Cardiac atrium fibroblast (primary cell): ENCODE data around the gene GPR132.

DNA sequence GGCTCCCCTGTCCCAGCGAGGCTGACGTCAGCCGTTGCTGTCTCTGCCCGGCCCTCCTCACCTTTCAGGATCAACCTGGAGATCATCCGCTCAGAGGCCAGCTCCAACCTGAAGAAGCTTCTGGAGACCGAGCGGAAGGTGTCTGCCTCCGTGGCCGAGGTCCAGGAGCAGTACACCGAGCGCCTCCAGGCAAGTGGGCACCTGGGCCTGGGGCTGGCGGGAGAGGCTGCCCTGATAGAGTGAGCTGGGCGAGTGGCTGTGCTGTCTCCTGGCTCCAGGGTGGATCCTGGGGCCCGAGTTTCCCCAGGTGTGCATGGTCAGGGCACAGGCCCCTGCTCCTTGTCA lies 11.7 kb upstream of the ADSS1 start:
- RAMPAGE, long total RNA = no peak

GRCh38 chr14:104723520-104723868 lies 535 bp upstream of the ADSS1 start:
- RAMPAGE, long total RNA = no peak

DNA sequence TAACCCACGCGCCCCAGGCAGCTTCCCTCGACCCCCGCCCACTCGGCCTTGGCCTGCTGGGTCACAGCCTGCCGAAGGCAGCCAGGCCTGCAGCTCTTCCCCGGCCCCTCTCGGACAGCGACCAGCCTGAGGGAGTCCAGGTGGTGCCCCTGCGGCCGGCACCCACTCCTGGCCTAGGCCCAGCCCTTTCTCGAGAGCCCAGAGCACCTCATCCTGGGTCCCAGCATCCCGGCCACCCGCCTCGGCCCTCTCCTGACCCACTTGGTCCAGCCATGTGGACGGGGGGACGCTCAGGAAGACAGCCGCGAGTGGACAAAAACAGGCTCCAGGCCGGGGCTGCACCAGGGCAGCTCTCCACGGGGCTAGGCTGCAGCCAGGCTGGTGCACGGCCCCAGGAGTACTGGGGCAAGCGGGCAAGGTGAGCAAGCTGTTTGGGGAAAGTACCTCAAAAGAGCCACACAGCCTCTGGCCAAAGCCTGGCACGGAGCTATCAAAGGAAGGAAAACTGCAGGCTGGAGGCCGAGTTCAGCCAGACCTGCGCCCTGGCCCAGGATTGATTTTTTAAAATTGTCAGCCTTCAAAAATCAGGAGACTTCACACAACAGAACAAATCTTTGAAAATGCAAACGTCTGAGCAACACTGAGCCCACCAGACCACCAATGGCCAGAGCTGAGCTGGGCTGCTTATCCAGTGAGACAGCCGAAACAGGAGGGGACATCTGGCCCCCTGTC lies 6.4 kb downstream of the AKT1 start:
- RAMPAGE, long total RNA = no peak

GRCh38 chr14:104793856-104794530 lies 1.6 kb downstream of the AKT1 start:
- RAMPAGE, long total RNA = no peak

- RAMPAGE, long total RNA = no peak
These were observed 7.9 kb upstream of the CEP170B start for GRCh38 chr14:104857021-104857639.

GRCh38 chr14:104861021-104862054 lies 3.7 kb upstream of the CEP170B start:
- RAMPAGE, long total RNA = no peak

DNA sequence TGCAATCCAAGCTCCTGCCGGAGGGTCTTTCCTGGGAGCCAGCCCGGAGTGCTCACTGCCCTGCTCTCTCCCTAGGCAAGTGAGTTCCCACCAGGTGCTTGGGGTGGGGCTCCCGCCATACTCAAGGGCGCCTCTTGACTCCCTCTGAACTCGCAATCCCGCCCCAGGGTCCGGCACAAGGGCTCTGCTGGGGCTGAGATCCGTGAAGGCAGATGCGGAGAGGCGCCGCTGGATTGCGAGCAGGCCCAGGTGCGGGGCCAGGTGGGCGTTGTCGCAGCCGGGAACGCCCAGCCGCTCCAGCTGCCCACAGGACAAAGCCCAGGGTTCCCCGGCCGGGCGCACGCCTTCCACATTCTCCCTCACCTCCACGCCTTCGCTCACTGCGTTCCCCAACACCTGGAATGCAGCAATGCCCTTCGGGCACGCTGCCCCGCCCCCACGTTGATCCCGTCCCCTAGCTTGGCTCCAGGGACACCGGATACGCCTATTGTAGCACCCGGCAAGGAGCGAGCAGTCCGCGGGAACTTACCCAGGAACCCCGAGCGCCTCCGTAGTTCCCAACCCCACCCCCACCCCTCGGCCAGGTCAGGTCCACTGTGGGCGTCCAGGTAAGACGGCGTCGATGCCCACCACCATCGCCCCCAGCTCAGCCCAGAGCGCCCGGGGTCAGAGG lies 905 bp upstream of the CEP170B start:
- RAMPAGE, long total RNA = no peak

DNA sequence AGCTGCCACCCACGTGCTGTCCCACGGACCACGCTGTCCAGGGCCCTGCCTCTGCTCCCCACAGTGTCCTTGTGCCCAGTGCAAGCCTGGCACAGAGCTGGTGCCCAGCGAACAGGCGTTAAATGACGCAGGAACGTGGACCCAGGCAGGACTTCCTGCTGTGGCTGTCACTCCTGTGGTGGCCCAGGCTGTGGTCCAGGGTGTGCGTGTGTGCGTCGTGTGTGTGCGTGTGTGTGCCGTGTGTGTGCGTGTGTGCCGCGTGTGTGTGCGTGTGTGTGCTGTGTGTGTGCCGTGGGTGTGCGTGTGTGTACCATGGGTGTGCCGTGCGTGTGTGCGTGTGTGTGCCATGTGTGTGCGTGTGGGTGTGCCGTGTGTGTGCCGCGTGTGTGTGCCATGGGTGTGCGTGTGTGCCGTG lies 6.8 kb downstream of the CEP170B start:
- RAMPAGE, long total RNA = no peak

GRCh38 chr14:104939531-104940455 lies 15.1 kb downstream of the PLD4 start:
- RAMPAGE, long total RNA = no peak

- RAMPAGE, long total RNA = no peak
These were observed 24.4 kb downstream of the AHNAK2 start for GRCh38 chr14:104953394-104954600.

- RAMPAGE, long total RNA = no peak
These were observed 10.6 kb downstream of the AHNAK2 start for GRCh38 chr14:104967355-104968141.

- RAMPAGE, long total RNA = no peak
These were observed 4.2 kb downstream of the AHNAK2 start for GRCh38 chr14:104974050-104974383.

DNA sequence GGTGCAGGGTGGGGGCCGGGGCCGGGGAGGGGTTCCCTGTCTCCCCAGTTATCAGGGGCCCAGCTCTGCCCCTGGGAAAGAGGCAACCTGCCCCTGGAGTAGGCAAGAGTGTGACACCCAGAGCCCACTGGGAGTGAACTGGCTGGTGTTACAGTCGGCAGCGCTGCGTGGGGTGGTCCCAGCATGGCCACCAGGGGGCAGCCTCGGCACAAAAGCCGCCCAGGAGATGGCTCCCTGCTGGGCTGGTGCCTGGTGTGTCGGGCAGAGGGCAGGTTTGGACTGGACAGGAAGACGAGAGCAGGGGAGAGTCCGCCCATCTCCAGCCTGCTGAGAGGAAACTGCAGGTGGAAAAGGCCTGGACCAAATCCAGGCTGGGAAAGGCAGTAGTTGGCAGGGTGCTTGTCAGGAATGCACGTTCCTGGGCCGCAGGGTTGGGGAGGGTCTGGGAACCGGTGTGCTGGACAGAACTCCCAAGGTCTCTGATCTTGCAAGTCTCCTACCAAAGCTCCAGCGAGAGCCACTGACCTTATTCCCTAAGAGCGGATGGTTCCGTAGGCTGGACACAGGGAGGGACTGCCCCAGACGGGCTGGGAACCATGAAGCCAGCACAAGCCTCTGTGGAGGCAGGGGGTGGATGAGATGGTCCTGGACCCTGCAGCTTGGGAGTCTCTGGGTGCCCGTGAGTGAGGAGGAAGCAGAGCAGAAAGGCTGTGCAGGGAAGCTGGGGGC lies 1.9 kb downstream of the AHNAK2 start:
- RAMPAGE, long total RNA = no peak

GRCh38 chr14:105019782-105020735 lies 824 bp downstream of the CDCA4 start:
- RAMPAGE, long total RNA = no peak

GRCh38 chr14:105059565-105060131 lies 5.6 kb downstream of the GPR132 start:
- RAMPAGE, long total RNA = no peak

DNA sequence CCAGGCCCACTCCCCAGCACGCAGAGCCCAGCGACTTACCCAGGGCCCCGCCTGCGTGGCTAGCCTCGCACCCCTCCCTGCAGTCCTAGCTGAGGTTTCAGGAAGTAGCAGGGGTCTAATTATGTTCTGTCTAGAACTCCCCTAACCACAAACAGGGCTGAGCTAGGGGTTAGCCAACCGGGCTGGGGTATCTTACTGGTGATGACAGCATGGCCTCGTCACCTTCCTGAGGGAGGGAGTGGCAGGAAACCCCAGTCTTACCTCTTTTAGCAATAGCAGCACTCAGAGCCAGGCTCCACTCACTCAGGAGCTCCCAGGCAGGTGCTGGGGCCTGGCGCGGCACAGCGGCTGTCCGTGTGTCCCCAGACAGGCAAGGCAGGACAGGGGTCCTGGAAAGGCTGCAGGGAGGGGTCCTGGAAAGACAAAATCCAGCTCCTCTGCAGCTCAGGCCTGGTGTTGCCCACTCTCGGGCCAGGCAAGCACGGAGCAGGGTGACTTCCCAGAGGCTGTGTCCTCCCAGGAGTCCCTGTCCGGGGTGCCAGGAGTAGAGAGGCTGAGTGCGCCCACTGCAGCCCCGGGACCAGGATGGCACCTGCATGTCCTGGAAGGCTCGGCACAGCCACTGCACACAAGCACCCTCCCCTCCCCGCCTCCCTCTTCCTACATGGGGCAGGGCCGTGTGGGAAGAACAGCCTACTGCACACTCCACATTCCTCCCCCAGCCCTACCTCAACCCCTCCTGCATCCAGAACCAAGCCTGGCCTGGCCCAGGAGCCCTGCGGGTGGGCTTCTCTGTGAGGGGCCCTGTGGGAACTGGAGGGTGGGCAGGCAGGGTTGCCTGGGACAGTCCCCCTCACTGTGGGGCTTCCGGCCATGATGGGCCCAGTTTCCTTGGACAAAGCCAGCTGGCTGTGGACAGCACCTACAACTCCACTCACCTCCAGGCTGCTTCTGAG lies at the start of gene GPR132:
Gene GPR132, minus strand, starts transcription at position 91 of the 956 bp plus-strand sequence.
- RAMPAGE, long total RNA = no peak

- RAMPAGE, long total RNA = no peak
These were observed 4.8 kb upstream of the GPR132 start for GRCh38 chr14:105069664-105070727.

DNA sequence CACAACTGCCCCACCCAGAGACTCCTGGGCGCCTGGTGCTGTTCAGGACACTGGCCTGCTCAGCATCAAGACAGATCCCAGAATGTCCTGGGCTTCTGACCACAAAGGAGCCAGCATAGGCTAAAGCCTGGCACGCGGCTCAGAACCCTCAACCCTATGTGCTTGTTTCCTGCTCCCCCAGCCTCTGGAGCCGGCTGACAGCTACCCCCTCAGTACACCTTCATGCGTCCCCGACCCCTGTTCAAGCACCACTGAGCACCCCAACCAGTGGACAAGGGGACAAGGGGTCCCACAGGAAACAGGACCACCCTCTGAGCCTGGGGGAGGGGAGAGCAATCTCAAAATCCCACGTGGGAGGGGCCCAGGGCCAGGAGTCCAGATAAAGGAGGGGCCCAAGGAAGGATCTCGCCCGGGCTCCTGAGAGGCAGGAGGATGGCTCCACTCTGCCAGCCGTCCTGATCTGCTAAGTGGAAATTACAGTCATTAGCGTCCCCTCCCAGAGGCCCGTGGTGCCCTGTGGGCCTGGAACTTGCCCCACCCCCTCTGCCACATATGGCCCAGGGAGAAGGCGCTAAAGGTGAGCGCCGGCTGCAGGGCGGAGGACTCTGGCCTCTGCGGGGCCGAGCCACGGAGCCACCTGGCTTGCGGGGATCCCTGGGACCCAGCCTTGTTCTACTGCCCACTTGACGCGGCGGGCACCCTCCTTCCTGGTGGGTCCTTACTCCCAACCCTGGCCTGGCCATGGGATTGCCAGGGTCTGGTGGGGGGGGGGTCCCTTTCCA lies 27.2 kb upstream of the GPR132 start:
- RAMPAGE, long total RNA = no peak

DNA sequence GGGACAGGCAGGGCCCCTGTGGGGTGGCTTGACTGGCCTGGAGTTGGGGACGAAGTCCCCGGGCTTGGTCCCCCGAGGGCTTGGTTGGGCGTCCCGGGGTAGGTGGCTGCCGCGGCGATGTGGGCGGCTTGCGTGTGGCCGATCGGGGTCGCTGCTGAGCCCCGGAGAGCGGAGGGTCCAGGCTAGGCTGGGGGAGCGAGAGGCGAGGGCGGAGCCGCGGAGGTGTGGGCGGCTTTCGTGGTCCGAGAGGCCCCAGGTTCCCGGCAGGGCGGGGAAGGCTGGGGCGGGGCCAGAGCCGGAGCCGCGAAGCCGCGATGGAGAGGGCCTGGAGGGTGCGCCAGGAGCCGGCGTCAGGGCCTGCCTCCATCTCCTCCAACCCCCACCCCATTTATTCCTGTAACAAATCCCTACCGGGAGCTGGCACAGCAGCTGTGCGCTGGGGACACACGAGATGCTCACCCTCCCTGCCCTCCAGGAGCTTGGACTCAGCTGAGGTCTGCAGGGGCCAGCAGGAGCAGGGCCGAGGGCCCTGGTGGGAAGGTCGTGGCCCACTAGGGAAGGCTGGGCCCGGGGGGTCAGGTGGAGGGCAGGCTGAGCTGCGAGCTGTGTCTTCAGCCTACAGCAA lies 28.6 kb upstream of the GPR132 start:
- RAMPAGE, long total RNA = no peak

DNA sequence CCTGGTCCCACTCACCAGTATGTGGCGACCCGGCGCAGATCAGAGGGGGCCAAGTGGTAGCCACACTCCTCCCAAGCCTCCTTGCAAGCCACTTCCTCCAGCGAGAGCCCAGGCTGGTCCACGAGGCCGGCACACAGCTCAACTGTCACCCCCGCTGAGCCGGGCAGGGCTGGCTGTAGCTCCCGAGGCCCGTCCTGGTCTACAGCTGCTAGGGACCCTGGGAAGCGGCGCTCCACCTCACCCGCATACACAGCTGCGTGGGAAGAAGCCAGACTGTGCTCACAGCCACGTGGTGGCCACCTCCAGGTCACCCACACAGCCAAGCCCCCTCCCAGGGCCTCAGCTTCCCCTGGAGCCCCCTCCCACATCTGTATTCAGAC lies 4.6 kb downstream of the NUDT14 start:
- RAMPAGE, long total RNA = no peak